ENCODE results near the gene GRK5.

DNA sequence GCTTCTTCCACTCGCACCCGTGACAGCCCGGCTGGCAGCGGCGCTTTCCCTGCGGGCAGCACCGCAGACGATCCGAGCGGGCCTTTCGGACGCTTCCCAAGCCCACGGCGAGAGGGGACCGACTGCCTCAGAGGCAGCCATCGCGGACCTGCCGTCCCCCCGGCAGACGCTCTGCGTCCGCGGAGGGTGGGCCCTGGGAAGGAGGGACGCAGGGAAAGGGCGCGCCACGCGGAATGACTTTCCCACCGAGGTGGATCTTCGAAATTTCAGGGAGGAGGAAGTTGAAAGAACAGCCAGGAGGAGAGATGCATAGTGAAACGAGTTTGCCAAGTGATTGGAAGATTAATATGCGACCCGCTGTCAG lies 603 bp upstream of the PDZD8 start:
- PRO-cap = unidirectional peak, minus-strand start at position 150 of the sequence
- RAMPAGE, long total RNA = no peak

DNA sequence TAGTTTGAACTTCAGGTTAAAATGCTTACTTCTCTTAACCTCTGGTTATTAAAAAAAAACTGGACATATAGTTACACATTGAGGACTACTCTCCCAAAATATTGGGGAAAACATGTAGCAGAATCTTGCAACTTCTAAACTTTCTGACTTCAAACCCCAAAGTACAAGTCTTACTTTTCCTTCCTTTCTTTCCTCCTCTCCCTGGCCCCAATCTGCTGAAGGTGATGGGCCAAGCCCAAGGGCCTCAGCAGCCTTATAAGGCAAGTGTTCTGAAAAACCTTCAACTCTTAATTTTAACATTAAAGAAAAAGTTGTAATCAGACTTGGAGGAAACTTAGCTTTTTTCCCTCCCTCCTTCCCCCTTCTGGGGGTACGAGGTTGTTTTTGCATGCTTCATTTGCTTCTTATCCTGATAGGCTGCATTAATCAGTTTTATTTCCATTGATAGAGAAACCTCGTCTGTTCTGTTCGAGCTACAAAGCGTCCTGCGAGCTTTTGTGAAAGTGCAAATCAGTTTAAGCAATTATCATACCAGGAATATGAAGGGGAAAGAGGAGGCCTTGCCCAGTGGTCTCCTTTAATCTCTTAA lies 7.4 kb downstream of the EMX2 start:
- PRO-cap = no peak
- RAMPAGE, long total RNA = no peak

DNA sequence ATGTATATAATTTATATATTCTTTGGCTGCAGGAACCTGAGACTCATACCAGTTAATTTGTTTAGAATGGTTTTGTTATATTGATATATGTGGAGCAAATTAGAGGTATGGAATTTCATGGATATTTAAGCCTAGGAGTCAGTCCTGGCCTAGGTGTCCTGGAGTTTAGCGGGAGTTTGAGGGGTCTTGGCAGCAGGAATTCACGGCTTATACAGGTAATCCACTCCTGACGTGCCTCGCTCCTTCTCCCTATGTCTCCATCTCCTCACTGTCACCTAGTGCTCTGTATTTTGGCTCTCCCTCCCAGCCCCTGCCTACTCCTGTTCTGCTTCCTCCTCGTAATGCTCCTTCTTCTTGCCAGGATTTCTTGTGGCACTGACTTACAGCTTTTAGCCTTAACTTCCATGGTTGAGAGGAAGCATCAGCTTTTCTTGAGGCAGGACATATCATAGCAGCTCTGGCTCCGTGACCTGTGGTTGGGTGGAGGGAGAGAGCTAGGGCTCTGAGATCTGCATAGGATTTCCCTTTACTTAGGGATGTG lies 10.4 kb upstream of the RAB11FIP2 start:
- PRO-cap = no peak
- RAMPAGE, long total RNA = no peak

DNA sequence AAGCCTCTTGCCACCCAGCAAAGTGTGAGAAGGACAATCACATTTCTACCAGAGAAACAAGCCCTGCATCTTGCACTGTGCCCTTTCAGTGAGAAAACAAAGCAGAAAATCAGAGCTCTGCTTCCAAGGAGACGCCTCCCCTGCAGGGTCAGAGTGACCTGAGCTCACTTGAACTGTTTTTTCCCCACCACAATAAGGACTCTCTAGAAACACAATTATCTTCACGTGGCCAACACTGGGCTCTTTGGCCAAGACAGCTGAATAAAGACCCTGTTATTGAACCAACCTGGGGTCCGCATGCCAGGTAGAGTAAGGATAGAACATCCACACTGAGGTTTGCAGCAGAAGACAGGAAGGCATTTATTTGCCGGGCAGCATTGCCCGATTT lies 30.1 kb upstream of the PRLHR start:
- PRO-cap = no peak
- RAMPAGE, long total RNA = no peak

DNA sequence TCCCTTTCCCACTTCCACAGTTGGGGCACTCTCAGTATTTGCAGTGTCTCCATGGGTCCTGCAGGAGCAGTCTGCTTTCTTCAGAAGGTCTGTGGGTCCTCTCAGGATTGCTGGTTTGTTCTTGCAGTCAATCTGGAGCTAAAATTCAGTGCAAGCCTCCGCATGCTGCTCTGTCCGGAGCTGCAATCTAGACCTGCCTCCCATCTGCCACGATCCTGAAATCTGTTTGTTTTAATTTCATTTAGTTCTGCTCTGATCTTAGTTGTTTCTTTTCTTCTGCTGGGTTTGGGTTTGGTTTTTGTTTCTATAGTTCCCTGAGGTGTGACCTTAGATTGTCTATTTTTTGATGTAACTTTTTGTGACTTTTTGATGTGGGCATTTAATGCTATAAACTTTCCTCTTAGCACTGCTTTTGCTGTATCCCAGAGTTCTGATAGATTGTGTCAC lies 63.9 kb upstream of the PRLHR start:
- PRO-cap = no peak
- RAMPAGE, long total RNA = no peak

- PRO-cap = no peak
- RAMPAGE, long total RNA = no peak
These were observed 76.8 kb upstream of the PRLHR start for GRCh38 chr10:118672064-118672788.

DNA sequence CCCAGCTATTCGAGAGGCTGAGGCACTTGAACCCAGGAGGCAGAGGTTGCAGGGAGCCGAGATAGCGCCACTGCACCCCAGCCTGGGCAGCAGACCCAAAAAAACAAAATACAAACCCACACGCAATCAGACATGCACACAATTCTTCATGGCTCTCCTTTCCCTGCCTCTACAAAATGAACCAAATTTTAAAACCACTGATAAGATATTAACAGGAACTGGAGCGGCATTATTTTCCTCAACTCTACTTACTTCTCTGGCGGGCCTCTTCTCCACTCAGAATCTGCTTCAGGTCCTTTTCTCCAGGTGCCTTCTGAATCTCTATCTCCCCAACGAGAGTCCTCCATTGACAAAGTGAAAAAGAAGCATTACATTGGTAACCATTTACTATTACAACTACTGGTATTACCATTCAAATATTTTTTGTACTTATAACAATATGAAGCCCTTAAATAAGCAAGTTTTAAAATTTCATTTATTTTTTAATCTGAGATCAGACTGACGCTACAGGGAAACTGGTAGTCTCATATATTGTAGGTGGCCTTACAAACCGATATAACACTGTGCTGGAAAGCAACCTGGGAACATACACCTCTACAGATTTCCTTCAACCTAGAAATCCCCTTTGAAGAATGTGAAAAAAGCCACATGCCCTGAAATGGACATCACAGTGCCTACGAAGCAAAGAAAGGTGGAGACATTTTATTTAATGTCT lies 14.4 kb downstream of the NANOS1 start:
- PRO-cap = no peak
- RAMPAGE, long total RNA = no peak

DNA sequence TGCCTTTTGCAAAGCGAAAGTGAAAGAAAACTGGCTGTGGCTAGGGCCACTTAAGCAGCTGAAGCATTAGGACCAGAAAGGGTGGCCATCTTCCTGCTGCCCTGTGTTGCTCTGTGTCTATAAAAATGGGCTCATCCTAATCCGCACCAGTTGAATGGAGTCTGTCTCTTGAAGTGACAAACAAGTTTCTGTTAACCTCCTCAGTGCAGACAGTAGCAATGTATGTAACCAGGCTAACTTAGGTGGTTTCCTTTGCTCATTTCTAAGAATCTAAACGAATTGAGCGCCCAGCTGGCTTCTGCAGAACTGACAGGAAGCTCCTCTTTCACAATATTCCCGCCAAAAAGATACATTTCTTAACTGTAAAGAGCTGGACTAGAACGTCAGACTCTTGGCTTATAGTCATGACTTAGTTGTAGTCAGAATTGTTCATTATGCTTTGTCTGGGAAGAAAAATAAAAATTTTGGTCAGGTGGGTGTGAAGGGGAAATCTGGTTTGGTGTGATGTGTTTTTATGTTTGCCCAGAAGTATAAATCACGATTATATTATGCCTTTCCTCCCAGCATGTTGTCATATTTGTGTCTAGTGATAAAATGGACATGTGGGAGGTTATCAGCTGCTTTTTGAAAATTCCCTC lies 28.0 kb downstream of the DENND10 start:
- PRO-cap = no peak
- RAMPAGE, long total RNA = no peak

GRCh38 chr10:119207251-119208112 lies at the start of gene GRK5:
Gene GRK5, plus strand, starts transcription at chr10:119207571.
- PRO-cap = bidirectional peak, plus-strand start at chr10:119207543, minus-strand start at chr10:119207447
- RAMPAGE, long total RNA = no peak

GRCh38 chr10:119221270-119221671 lies 13.9 kb downstream of the GRK5 start:
- PRO-cap = no peak
- RAMPAGE, long total RNA = no peak

GRCh38 chr10:119270763-119271044 lies 63.3 kb downstream of the GRK5 start:
- PRO-cap = no peak
- RAMPAGE, long total RNA = no peak

GRCh38 chr10:119296582-119297123 lies 89.3 kb downstream of the GRK5 start:
- PRO-cap = no peak
- RAMPAGE, long total RNA = no peak

- PRO-cap = no peak
- RAMPAGE, long total RNA = no peak
These were observed 150.7 kb downstream of the GRK5 start for GRCh38 chr10:119358210-119358425.

- PRO-cap = bidirectional peak, plus-strand start at chr10:119369753, minus-strand start at chr10:119369531
- RAMPAGE, long total RNA = no peak
These were observed 162.0 kb downstream of the GRK5 start for GRCh38 chr10:119369053-119370017.

DNA sequence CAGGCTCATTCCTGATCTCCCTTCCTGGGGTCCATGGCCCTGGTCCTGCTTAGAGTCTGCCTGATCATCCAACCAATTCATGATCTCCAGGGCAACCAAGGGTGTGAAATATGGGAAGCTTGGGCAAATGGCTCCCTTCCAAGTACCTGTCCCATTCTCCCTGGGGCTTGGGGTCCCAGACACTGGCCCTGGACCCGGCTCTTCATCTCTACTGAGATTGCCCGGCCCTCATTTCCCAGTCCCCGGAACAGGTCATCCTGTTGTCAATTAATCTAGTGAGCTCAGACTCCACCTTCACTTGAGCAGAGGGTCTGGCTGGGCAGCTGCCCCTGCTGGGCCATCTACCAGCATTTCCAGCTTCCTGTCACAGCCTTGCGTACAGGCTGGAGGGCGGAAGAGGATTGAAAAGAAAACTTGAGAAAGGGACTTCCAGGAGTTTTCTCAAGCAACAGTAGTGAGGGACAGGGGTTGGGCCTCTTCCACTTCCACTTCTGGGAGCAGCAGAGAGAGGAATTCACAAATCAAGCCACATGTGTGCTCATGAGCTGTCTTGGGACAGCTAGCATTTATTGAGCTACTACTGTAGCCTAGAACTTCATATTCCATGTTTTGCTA lies 136.1 kb downstream of the RGS10 start:
- PRO-cap = no peak
- RAMPAGE, long total RNA = no peak

- PRO-cap = no peak
- RAMPAGE, long total RNA = no peak
These were observed 90.0 kb downstream of the RGS10 start for GRCh38 chr10:119452388-119453010.

DNA sequence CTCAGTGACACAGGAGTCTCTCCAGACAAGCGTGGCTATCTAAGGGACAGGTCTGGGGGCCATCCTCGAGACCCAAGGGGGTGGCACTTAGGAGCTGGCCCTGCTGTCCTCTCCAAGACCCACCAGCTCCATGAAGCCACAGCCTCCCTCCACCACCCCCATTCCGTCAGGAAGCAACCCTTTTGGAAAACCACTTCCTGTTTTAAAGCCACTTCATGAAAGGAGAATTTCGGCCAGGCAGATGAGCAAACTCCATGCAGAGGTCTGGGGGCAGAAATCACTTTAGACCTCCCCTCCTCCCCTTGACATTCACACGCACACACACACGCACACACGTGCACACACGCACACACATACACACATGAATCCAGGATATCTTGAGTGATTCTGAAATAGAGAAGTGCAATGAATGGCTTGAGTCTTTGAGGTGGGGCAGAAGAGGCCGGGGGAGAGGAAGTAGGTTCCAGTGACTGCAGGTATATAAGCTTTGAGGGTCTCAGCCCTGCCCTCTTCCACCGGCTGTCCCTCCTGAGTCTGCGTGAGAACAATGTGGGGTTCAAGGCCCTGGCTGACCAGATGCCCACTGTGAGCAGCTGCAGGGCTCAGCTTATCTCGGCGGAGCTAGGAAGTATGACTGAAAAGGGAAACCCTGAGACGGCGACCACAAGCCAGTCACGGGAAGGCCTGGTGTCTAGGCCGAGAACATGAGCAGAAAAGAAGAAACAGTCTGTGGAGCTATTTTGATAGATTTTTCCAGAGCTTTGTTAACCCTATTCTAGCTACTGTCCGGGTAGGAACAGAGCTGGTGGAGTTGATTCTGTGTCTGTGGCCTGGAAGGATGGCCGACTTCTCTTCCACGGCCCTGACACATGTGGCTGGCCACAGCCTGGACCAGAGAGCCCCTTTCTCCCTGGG lies 24.9 kb downstream of the RGS10 start:
- PRO-cap = no peak
- RAMPAGE, long total RNA = no peak

- PRO-cap = no peak
- RAMPAGE, long total RNA = no peak
These were observed 10.2 kb downstream of the TIAL1 start for GRCh38 chr10:119586366-119587137.

DNA sequence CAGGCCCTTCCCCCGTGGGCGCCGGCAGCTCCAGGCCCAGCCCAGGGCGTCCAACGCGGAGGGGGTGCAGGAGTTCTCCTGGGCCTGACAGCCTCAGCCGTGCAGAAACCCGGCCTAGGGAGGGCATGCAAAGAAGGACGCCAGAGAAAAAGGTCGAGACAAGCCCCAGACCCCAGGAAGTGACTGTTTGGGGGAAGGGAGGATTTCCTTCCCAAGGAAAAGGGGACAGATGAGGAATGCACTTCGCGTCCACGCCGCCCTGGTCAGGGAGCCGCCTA lies 767 bp downstream of the TIAL1 start:
- PRO-cap = no peak
- RAMPAGE, long total RNA = no peak

- PRO-cap = unidirectional peak, plus-strand start at chr10:119597731
- RAMPAGE, long total RNA = no peak
These were observed 836 bp upstream of the TIAL1 start for GRCh38 chr10:119597667-119597932.

Data from OCI-LY7 (cell line).